Glomerular endothelial cell (primary cell): ENCODE measurements around a stretch of chr7.

GRCh38 chr7:158473286-158473722 is 114.3 kb downstream of the PTPRN2 start:
- RAMPAGE, long total RNA: no peak

GRCh38 chr7:158508155-158508714 is 79.4 kb downstream of the PTPRN2 start:
- RAMPAGE, long total RNA: no peak

- RAMPAGE, long total RNA: no peak
Measured at GRCh38 chr7:158537112-158537736, 50.4 kb downstream of the PTPRN2 start.

GRCh38 chr7:158581704-158582208 is 5.9 kb downstream of the PTPRN2 start:
- RAMPAGE, long total RNA: no peak

GRCh38 chr7:158662987-158663665 is 41.5 kb downstream of the NCAPG2 start:
- RAMPAGE, long total RNA: no peak

DNA sequence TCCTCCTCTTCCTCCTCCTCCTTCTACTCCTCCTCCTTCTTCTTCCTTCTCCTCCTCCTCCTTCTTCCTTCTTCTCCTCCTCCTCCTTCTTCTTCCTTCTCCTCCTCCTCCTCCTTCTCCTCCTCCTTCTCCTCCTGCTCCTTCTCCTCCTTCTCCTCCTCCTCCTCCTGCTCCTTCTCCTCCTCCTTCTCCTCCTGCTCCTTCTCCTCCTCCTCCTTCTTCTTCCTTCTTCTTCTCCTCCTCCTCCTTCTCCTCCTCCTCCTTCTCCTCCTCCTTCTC is 13.0 kb upstream of the NCAPG2 start:
- RAMPAGE, long total RNA: no peak

DNA sequence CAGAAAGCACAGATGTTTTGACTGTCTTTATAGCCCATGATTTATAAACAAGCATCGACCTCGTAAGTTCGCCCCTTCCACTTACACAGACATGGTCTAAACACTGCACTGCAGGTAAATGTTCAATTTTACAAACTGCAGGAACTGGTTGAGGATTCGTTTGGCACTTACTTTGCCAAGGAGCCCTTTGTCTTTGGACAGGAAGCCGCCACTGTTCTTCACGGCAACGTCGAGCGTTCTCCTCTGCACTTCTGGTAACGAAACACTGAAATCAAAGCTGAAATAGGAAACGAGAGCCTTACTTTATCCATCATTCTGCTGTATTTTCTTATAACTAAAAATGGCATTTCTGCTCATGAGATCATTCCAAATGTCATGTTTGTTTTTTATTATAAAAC is 30.7 kb upstream of the NCAPG2 start:
- RAMPAGE, long total RNA: no peak

GRCh38 chr7:158753050-158754215 is 48.8 kb upstream of the NCAPG2 start:
- RAMPAGE, long total RNA: no peak

DNA sequence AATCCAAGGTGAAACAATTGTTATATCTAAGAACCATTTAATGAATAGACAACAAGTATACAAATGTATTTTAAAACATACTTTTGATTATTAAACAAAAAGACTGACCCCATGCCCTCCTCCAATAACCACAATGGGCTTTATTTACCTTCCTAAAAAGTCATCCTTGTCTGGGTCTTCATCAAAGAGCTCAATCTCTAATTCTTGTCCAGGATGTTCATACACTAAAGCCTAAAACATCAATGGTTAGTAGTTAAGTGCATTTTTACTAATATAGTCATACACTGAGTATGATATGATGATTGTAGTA is 58.3 kb upstream of the NCAPG2 start:
- RAMPAGE, long total RNA: no peak

- RAMPAGE, long total RNA: no peak
Measured at GRCh38 chr7:158796548-158797188, 32.6 kb downstream of the ESYT2 start.

DNA sequence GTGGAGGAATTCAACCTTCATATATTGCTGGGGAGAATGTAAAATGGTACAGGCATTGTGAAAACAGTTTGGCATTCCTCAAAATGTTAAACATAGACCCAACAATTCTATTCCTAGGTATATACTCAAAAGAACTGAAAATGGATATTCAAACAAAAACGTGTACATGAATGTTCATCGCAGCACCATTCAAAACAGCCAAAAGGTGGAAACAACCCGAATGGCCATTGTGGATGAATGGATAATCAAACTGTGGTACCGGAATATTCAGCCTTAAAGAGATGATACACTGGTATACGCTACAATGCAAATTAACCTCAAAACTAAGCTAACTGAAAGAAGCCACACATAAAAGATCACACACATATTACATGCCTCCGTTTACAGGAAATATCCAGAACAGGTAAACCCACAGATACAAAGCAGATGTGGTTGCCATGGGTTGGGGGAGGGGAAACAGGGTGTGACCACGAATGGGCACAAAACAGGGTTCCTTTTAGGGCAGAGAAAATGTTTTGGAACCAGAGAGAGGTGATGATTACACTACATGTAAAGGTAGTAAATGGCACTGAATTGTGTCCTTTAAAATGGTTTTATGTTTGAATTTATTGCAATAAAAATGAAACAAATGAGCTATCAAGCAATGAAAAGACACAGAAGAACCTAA is 16.7 kb downstream of the ESYT2 start:
- RAMPAGE, long total RNA: no peak

DNA sequence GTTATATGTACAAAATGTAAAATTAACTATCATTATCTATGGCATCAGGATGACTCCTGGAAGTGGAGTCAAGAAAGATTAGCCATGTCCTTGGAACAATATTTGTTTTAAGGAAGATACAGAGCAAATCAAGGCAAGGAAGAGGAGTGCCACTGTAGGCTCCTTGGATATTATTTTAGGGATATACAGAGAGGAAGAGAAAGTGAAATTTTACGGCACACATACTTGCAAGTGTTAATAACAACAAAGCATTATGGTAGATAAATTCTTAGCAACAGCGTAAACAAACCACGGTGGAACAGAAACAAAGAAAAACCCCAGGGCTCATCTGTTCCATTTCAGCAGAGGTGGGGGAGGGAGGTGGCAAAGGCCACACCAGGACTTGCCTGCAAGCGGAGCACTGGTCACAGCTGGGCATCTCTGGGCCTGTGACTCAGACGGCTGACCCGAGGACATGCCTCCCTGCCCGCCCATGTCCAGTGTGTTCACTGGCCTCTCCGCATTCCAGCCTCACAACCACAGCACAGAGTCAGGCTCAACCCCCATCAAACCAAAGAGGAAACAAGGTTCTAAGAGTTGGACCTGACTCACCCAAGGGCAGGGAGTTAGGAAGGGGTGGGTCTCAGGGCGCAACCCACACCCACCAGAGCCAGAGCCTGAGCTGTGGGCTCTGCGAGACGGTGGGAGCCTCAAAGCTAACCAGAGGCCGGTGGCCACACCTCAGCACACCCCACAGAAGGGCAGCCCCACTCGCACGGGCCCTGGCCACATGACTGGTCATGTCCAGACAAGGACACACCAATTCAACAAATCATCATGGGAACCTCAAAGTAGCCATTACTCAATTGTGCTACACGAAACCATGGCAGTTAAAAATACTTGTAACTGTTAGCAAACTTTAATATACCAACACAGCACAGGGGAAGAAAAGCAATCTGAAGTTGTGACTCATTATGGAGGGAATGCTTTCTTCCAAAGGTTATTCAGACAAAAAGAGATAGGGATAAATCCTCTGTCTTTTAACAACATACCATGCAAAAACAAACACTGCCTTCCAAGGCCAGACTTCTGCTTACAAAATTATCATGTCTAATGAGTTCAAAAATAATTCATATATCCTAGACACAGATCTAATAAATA is 10.8 kb downstream of the ESYT2 start:
- RAMPAGE, long total RNA: no peak

DNA sequence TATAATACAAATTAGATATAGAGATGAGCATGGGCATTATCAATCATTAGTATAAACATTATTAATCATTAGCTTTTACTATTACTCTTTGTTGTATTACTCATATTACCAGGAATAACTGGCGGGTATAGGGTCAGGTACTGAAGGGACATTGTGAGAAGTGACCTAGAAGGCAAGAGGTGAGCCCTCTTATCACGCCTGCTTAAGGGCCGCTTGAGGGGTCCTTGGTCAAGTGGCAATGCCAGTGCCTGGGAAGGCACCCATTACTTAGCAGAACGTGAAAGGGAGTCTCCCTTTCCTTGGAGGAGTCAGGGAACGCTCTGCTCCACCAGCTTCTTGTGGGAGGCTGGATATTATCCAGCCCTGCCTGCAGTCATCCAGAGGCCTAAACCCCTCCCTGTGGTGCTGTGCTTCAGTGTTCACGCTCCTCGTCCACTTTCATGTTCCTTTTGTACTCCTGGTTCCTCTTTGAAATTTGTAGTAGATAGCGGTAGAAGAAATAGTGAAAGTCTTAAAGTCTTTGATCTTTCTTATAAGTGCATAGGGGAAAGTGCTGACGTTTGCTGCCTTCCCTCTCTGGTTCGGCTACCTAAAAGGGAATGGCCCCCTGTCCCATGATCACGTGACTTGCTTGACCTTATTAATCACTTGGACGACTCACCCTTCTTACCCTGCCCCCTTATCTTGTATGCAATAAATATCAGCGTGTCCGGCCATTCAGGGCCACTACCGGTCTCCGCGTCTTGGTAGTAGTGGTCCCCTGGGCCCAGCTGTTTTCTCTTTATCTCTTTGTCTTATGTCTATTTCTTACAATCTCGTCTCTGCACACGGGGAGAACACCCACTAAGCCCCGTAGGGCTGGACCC is 5.6 kb upstream of the ESYT2 start:
- RAMPAGE, long total RNA: no peak

DNA sequence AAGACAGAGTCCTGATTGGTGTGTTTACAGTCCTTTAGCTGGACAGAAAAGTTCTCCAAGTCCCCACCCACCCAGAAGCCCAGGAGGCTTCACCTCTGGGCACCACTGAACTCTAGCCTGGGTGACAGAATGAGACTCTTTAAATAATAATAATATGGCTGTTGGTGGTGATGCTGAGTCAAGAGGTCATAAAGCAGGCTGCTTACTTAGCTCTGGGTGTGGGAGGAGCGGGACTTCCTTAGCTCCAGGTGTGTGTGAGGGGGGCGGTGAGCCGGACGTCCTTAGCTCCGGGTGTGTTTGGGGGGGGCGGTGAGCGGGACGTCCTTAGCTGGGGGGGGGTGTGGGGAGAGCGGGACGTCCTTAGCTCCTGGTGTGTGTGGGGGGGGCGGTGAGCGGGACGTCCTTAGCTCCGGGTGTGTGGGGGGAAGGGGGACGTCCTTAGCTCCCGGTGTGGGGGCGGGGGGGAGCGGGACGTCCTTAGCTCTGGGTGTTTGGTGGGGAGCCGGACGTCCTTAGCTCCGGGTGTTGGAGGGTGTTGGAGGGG is 7.0 kb downstream of the DYNC2I1 start:
- RAMPAGE, long total RNA: no peak

DNA sequence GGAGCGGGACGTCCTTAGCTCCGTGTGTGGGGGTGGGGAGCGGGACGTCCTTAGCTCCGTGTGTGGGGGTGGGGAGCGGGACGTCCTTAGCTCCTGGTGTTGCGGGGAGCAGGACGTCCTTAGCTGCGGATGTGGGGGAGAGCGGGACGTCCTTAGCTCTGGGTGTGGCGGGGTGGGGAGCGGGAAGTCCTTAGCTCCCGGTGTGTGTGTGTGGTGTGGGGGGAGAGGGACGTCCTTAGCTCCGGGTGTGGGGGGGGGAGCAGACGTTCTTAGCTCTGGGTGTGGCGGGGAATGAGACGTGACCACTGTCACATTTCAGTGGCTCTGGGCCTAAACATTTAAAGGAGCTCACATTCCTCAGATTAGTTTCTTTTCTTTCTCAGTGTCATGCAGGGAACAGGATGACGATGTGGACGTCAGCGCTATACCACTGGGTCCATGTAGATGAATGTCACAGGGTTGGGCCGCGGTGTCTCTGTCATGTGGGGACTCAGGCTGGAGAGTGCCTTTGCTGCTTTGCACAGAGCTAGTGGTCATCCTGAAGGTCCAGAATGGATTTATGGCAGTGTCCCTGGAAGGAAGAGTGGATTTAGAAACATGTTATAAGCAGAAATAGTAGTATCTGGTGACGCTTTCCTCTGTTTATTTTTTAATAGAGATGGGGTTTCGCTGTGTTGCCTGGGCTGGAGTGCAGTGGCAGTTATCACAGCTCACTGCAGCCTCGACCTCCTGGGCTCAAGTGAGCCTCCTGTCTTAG is 7.7 kb downstream of the DYNC2I1 start:
- RAMPAGE, long total RNA: no peak

- RAMPAGE, long total RNA: no peak
Measured at GRCh38 chr7:158992116-158992654, 135.8 kb downstream of the DYNC2I1 start.

DNA sequence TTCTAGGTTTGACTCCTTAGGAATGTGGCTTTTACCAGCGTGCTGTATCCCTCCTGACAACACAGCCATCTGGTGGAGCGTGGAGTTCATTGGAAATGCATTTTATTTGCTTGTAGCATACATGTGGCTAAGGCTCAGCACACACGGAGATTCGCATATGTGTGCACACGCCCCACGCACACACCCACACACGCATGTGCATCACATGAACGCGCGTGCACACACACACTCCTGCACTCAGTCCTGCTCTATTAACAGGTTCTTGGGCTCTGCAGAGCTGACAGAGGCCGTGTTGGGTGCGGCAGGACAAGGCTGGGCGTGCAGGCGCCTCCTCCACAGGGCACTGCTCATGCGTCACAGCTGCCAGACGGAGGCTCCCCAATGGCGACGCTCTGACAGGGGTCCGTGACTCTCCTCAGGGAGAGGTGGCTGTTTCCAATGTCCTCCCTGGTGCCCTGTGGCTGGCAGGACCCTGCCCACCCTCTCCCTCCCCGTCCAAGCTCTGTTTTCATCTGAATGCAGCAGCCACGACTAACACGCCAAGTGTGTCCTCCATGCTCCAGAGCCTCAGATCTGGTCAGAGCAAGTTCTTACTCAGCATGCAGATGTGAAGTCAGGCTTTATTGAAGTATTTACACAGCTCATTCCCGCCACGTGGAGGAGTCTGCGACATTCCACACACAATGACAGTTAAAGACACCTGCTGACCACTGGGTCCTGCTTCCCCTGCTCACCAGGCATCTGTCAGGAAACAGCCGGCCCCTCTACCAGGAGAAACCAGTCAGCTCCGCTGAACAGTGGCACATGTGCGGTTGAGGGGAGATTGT is 116.9 kb downstream of the VIPR2 start:
- RAMPAGE, long total RNA: no peak

DNA sequence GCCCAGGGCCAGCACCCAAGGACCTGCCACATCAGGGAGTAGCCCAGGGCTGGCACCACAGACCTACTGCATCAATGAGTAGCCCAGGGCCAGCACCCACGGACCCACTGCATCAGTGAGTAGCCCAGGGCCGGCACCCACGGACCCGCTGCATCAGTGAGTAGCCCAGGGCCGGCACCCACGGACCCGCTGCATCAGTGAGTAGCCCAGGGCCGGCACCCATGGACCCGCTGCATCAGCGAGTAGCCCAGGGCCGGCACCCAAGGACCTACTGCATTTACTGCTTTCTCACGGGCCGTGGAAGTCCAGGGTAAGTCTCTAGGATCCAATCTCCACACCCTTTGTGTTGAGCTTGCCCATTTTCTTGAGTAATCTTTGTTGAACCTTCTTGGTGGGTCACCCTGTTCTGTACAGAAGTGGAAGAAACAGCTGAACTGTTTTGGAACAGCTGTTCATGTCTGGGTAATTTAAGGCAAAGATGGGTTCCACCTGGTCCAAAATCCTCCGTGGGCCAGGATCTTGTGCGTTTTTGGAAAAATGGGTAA is 69.0 kb downstream of the VIPR2 start:
- RAMPAGE, long total RNA: no peak

- RAMPAGE, long total RNA: no peak
Measured at GRCh38 chr7:159112013-159112907, 32.4 kb downstream of the VIPR2 start.

DNA sequence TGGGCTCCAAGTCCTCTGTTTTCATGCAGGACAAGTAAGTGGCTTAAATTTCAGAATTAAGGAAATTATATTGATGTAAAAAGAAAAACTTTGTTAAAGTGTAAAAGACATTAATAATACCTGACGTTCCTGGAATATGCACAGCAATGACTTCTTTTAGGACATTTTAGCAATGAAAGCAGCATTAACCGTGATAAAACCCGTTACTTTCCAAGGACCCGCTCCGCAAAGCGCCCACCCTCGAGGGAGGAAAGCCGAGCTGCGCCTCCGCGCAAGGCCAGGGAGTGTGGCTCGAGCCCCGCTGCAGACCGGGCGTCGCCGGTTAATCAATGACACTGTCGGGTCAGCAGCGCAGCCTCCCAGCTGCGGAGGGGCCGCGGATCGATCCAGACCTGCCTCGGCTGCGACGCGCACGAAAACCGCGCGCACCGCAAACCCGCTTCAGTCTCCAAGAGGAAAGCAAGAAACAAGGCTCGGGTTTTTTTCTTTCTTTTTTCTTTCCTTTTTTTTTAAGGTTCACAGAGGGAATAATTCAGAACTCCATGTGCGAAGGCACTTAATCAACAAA is 956 bp downstream of the VIPR2 start:
- RAMPAGE, long total RNA: no peak